Pulmonary lymph node (tissue), 1 donor: ENCODE data around the gene SLC35B3.

DNA sequence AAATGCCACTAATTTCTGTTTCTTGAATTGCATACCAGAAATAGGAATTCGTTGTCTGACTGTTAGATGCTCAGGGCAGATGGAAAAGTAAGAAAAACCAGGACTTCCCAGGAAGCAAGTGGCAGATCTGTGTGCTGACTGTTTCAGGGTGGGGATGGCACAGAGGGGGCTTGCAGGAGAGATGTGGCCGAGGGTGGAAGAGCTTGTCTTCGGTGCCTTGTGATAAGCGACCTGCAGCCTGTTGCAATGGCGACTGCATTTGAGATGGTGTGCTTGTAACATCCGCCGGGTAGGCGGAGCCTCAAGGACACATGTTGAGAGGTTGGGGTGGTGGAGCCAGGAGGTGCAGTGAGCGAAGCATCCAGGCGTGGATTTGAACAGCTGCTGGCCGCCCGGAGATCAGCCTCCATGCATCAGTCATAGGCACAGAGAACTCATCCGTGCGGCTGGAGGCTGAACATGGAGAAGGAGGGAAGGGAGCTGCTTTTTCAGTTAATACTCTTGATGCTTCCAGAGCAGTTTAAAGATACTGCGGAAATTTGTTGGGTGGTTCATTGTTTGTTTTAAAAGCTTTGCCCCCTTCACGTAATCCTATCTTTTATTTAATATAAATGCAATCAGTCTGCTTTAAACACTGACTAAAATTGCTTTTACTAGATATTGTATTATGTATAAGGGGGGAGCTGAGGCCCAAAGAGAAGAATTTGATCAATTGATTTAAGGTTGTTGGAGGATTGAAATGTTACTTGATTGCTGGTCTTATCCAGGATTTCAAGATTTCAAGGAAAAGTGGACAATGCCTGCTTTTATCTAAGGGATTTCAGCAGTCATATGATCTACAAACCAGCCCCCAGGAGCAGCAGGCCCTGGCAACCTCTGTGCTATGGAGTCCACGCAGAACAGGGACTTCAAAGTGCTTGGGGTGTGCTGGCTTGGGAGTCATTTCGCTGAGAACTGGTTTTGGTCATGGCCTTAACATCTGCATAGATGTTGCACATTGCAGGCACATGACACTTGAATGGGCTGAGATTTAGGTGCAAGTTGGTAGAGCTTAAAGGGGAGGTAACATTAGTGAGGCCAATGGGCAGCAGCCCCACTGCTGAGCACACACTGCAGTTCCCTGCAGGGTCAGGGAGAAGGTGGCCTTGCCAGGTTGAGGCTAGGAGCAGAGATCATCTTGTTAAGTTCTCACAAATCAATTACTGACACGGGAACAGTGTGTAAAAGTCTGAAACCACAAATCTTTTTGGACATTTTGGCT lies 43.3 kb downstream of the RREB1 start:
- PRO-cap: no peak

DNA sequence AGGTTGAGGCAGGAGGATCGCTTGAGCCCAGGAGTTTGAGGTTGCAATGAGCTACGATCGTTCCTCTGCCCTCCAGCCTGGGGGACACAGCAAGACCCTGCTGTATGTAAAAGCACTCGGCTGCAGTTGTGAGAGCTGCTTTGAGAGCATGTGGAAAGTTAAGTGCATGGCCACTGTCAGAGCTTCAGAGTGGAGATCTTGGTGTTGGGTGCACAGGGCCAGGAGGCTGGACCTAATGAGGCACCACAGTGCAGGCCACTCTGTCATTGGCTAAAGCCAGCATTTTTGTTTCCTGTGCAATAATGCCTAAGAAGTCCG lies 60.7 kb downstream of the SSR1 start:
- PRO-cap: no peak

- PRO-cap: no peak
Measured at GRCh38 chr6:7390503-7390867, 877 bp downstream of the RIOK1 start.

DNA sequence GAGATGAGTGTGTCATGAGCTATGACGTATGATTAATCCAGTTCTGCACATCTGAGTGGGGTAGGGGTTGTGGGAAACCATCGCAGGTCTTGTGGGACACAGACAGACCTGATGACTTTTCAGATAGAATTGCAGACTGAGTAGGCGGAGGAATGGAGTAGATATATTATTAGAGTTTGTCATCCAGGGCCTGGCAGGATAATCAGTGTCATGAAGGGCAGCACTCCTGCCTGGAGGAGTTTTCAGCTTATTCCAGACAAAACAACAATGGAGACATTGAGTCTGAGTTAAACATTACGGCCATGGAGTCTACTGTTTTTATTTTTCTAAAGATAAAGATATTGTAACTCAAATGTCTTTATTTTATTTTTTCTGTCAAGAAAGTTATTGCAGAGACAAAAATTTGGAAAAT lies 12.8 kb upstream of the DSP start:
- PRO-cap: no peak

DNA sequence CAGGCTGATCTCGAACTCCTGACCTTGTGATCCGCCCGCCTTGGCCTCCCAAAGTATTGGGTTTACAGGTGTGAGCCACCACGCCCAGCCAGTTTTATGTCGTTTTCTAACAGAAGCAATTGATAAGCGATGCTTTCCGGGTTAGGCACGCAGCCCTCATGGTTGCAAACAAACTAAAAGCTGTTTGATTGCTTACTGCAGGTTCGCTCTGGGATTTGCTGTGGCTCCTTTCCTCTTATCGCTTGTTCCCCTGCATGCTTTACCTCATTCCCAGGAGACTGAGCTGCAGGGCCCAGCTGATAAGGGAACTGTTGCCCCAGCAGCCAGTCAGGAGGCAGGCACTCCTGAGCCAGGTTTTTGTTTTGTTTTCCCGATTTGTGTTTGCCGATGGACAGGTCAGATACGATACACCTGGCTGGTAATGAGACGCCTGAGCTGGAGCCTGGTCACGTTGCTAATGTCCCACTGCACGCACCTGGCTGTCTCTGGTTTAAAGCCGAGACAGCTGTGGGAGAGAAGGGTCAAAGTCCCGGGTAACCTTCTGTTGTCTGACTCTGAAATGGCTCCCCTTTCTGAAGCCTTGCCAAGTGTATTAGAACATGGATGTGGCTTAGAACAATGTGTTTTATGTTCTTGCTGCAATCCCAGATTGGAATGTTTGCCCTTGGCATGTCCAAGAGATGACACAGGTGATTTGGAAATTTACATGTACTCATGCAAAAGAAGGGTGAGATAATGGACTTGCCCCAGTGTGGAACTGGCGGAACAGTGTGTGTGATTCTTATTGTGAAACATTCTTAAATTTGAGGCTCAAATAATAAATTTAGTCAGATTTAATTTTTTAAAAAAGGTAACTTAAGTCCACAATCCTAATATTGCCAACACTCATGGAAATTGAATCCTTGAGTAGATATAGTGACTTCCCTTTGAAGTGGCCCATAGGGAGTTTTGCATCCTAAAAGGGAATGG lies 20.0 kb downstream of the DSP start:
- PRO-cap: no peak

DNA sequence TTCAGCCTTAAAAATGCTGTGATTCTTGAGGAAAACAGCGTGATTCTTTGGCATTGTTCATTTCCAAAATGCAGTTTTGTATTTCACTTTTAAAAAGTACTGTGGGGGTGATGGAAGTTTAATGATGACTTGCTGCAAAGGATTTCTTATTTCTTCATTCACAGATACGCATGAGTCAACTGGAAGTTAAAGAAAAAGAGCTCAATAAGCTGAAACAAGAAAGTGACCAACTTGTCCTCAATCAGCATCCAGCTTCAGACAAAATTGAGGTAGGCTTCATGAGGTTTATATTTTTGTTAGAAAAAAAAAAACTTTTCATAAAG lies 23.8 kb upstream of the SNRNP48 start:
- PRO-cap: no peak

- PRO-cap: no peak
Measured at GRCh38 chr6:7574487-7575089, 15.4 kb upstream of the SNRNP48 start.

DNA sequence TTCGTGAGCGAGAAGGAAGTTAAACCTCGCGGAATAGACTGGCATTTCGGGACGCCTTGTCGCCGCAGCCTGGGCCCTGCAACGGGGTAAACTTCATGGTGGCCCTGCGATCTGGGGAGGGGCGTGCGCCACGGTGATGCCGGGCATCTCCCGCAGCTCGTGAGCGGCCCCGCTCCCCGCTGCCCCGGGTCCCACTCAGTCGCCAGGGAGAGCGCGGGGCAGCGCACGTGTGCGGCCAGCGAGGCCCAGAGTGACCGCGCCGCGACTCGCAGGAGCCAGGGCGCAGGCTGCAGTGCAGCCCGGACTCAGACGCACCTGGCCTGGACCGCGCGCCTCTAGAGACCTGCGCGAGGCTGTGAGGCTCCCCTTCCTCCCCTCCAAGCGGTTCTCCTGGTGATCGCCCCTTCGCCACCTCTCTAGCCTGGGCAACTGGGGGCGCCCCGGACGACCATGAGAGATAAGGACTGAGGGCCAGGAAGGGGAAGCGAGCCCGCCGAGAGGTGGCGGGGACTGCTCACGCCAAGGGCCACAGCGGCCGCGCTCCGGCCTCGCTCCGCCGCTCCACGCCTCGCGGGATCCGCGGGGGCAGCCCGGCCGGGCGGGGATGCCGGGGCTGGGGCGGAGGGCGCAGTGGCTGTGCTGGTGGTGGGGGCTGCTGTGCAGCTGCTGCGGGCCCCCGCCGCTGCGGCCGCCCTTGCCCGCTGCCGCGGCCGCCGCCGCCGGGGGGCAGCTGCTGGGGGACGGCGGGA lies 627 bp downstream of the BMP6 start:
- PRO-cap: no peak

DNA sequence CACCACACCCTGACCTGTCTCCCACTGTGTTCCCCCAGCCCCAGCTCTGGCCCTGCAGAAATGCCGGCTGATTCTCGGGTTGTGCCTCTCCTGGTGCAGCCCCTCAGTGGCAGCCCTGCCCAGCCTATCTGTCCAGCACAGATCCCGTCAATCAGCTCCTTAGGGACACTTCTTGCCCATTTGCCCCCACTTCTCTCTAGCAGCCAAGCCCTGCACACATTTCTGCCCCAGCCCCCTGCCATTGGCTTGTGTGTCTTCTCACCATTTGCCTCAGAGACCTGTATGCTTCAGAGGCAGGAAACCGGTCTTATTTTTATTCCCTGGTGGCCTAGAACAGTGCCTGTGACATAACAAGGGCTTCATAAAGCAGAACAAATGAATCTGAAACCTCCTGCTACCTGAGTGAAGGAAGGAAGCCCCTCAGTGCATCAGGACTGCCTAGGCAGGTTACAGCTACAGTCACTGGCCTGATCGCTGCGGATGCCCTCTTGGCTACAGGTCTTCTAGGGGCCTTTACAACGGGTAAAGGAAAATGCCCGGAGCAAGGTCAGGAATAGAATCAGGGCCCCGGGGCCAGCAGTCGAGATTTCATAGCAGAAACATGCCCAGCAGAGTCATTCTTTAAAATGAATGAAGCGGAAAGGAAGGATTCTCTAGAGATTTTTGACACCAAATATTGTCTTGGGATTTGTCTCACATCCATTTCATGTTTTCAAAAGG lies 22.7 kb downstream of the TXNDC5 start:
- PRO-cap: no peak

DNA sequence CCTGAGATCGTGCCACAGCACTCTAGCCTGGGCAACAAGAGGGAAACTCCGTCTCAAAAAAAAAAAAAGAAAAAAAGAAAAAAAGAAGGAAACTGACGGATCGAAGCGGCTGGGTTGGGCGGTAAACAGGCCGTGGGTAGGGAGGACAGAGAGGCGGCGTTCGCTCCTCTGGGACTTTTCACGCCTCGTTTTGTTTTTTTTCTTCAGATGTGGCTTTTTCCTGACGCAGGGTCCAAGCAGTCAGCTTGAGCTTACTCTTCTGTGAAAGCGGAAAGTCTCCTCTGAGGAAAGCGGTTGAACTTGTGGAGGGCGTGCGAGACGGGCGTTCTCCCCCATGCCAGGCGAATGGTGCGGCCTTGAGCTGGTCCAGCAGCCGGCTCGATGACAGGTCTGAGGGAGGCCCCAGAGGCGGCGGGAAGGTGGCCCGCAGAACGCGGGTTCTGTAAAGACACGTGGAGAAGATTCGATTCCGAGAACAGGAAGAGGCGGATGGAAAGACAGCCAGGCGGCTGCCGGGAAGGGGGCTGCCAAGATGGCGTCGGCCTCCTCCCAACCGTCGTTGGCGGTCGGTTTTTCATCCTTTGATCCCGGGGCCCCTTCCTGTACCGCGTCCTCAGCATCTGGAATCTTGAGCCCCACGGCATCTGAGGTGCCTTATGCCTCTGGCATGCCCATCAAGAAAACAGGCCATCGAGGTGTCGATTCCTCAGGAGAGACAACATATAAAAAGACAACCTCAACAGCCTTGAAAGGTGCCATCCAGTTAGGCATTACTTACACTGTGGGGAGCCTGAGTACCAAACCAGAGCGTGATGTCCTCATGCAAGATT lies 75.6 kb upstream of the TXNDC5 start:
- PRO-cap: no peak

DNA sequence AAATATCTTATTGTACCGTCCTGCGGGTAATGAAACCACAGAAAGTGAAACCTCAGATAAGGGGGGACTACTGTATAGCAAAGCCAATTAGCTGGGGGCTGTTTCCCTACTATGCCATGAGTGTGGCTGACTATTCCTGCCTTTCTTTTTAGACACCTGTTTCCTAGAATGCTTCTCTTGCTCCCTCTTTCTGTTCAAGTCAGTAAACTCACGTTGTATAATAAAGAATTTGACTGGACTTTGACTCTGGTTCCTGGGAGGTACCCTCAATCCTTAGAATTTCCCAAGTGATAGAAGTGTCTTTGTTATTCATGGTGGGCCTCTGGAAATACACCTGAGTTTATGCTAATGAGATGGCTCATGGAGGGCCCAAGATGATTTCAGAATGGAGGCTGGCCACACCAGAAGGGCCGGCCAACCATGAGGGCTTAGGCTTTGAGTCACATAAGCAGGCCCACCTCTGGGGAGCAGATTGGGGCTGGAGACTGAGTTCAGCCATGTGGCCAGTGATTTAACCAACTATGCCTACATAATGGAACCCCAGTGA lies 754 bp upstream of the BLOC1S5 start:
- PRO-cap: no peak

- PRO-cap: bidirectional peak, plus-strand start at chr6:8435645, minus-strand start at chr6:8435517
Measured at GRCh38 chr6:8434582-8435730, at the start of gene SLC35B3. Gene SLC35B3, minus strand, starts transcription at chr6:8435545.

- PRO-cap: no peak
Measured at GRCh38 chr6:8645104-8645693, 209.9 kb upstream of the SLC35B3 start.

DNA sequence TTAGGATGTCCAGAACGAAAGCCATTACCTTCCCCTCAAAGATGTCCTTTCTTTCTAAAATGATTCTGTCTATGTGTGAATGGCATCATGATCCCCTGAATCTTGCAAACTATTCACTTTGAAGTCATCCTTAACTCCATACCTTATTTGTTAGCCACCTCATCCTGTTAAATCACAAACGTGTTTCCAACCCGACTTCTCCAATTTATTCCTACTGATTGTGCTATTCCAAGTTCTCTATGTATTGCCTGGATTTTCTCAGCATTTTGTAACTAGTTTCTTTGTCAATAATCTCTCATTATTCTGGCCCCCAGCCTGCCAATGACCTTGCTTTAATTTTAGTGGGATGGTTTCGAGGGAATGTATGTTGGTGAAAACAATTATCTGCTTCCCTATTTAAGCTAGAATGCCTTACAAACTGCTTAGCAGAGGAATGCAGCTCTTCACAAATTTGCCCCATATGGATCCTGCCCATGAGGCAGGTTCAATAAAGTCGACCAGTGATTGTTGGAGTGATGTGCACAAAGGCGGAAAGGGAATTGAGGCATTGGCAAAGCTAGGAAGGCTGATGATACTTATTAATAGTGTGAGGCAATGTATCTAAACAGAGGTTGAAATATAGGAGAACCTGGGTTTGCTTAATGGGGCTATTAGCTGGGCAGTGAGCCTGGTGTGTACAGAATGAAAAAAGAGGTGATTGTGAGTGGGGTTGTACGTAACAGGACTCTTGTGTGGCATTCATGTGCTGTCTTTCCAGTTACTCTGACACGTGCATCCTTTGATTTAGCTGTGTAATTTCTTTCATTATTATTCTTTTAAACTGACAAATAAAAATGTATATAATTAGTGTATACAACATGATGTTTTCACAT lies 220.1 kb upstream of the SLC35B3 start:
- PRO-cap: no peak

- PRO-cap: no peak
Measured at GRCh38 chr6:8656083-8656407, 220.7 kb upstream of the SLC35B3 start.

DNA sequence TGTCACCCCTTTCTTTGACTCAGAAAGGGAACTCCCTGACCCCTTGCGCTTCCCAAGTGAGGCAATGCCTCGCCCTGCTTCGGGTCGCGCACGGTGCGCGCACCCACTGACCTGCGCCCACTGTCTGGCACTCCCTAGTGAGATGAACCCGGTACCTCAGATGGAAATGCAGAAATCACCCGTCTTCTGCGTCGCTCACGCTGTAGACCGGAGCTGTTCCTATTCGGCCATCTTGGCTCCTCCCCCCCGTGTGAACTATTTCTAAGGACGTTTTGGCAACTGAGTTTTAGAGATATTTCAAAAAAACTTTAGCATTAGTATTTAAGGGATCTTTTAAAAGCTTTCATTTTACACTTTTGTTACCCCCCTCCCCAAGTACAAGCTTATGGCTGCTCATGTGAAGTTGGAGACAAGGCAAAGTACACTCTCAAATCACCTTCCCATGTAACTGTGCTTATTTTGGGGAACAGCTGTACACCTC lies 341.0 kb upstream of the SLC35B3 start:
- PRO-cap: no peak

- PRO-cap: no peak
Measured at GRCh38 chr6:9766205-9767116, 648.4 kb downstream of the TFAP2A start.

- PRO-cap: no peak
Measured at GRCh38 chr6:10416763-10417556, 2.1 kb upstream of the TFAP2A start.

DNA sequence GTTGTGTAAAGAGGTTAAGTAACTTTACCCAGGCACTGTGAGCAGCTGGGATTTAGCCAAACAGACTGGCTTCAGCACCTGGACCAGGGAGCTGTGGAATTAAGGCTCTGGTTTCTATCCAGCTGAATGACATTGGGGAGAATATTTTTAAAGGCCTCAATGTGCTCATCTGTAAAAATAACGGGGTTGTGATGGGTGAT lies 61.7 kb downstream of the GCNT2 start:
- PRO-cap: no peak

DNA sequence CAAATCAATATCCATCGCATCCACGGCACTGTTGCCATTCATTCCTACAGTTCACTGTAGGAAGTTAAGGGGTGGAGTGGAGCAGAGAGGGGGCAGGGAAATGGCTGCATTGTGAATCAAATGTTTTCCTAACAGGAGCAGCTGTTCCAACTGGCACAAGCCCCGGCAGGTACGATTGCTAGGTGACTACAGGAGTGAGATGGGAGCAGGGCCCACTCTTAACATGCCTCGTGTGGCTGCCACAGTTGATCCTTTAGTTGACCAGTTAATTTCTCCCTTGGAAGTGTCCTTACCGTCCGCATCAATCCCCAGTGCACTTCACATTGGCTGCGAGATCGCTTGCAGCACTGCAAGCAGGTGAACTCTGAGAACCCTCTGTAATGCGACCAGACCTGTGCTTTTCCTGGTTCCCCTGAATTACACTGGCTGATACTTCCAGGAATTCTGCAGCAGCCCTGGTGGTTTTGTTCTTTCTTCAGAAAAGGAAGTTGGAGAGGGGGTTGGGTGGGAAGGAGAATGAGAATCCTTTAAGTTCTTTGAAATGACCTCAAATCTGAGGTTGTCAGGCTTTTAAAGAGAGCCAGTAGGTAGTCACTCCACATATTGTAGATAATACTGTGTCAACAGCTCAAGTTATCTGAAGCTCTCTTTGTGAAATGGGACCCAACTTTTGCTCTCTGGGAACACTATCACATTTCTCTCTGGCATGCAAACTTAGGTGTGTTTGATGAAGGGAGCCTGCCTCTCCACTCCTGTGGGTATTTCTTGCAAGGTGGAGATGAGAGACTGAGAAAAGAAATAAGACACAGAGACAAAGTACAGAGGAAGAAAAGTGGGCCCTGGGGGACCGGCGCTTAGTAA lies 62.3 kb downstream of the GCNT2 start:
- PRO-cap: no peak